Ovary (tissue), 7 donors: ENCODE measurements around a stretch of chr4.

- PRO-cap, 7 experiments: no peak in any of the 7 experiments
- RAMPAGE, long total RNA, 2 experiments: no peak in any of the 2 experiments
These were observed 88.7 kb upstream of the ELOVL6 start for GRCh38 chr4:110287117-110287451.

- PRO-cap, 7 experiments: no peak in any of the 7 experiments
- RAMPAGE, long total RNA, 2 experiments: no peak in any of the 2 experiments
These were observed 35.5 kb upstream of the FAM241A start for GRCh38 chr4:112109549-112110431.

GRCh38 chr4:112187452-112188126 is 42.3 kb downstream of the FAM241A start:
- PRO-cap, 7 experiments: no peak in any of the 7 experiments
- RAMPAGE, long total RNA, 2 experiments: start-site peak on the plus strand in 1 of 2 experiments, at chr4:112187813-112187929 at its widest, 9 to 10 reads per replicate

DNA sequence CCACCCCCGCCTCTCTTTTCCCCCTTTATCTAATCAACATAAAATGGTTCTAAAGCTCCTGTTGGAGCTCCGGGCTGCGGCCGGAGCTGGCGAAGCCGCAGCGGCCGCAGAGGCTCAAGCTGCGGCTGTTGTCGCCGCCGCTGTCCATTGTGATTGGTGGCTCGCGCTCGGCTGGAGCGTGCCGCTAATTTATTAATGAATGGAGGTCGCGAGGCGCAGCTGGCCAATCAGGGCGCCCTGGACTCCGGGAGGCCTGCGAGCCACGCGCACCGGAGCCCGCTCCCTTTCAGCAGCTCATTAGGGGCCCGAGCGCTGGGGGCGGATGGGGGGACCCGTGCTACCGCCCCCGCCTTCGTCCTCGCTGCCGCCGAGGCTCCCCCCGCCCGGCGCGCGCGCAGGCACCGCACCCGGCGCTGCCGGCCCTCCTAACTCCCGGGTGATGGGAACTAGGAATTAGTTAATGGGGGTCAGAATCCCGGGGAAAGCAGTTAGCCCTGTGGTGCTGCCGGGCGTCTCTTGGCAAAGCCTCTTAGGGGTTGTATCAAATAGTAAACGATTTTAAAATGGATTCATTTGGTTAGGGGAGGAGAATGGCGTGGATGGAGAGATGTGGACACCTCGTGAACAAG is 546 bp upstream of the NEUROG2 start:
- PRO-cap, 7 experiments: no peak in any of the 7 experiments
- RAMPAGE, long total RNA, 2 experiments: no peak in any of the 2 experiments

DNA sequence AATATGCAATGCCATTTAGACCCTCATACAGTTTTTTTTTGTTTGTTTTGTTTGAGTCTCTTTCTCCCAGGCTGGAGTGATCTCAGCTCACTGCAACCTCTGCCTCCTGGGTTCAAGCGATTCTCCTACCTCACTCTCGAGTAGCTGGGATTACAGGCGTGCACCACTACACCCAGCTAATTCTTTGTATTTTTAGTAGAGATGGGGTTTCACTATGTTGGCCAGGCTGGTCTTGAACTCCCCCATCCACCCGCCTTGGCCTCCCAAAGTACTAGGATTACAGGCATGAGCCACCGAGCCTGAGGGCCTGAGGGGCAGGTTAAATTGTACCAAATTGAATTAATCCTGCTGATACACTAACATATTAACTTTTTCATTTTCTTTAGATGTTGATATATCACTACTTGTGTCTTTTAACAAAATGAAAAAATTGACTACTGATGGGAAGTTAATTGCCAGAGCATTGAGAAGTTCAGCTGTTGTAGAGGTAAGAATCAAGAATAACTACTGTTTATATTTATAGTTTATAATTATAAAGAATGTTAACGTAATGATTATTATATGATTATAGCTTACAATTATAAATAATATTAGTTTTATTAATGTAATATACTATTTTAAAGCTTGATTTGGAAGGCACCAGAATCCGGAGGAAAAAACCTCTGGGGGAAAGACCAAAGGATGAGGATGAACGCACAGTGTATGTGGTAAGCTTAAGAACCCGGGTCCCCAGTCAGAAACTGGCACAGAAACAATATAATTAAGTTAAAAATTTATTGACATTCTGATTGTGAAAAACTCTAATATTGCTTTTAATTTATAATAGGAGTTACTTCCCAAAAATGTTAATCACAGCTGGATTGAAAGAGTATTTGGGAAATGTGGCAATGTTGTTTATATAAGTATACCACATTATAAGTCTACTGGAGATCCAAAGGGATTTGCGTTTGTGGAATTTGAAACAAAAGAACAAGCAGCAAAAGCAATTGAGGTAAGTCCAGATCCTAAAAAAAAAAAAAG is 9.3 kb downstream of the LARP7 start:
- PRO-cap, 7 experiments: no peak in any of the 7 experiments
- RAMPAGE, long total RNA, 2 experiments: no peak in any of the 2 experiments

DNA sequence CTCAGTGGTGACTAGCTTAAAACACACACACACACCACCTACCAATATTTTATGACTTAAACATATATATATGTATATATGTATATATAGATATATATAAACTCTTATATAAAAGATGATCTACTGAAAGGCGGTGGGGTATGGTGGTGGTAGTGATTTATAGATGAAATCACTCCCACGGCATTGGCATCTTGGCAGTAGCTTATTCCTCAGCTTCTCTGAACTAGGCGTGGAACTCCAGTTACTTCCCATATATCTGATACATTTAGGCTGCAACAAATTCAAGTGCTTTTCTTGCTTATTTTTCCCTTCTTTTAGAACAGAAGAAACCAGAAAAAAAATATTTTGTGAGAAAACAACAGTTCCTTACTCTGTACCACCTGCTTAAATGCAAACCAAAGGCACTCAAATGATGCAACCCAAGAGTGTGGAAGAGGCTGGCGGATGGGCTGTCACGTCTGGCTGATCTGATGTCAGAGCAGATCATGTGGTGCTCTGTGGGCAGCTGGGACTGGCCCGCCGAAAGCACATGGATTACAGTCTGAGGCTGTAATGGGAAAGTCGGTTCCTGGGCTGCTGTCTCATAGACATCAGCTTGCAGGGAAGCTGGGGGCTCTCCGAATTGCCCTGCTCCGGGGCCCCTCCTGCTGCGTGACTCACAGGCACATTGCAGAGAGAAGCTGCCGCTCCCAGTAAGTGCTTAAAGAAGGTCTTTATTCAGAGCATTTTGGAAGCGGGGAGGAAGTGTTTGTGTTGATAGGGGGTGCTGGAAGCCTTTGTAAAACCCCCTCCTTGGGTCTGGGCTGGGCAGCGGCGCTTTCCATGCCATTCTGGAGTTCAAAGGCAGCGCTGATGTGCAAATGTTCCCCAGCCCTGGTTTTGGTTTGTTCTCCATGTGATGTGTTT is 180.9 kb downstream of the LARP7 start:
- PRO-cap, 7 experiments: peak in 7 of 7 experiments; most common plus-strand start position 558 of the sequence (in 6); most common minus-strand start position 460 of the sequence (in 3)
- RAMPAGE, long total RNA, 2 experiments: start-site peak on the plus strand in 2 of 2 experiments, centred at positions 554 to 651 of the sequence, 10 to 68 reads per replicate

DNA sequence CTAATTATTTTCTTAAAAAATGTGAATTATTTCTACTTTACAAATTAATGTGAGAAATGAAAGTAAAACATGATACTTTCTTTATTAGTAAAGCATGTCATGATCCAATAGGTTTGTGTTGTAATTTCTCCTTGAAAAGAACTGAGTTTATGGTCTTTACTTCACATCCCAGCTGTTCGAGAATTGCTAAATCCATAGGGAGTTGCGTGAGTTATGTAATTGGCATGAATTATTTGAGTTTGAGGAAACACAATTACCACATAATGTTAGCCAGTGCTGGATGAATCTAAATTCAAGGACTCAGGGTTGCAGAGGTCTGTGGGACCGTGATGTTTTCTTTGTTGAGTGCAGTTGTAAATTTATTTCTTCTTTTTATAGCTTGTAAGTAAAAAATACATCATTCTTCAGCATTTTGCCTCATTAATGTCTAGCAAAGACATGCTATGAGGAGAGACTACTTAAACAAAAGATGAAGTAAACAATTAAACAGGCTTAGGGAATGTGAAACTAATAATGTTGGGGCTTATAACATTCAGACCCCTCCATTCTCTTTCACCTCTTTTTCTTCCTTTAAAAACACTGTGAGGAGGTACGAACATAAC is 159.8 kb upstream of the ANK2 start:
- PRO-cap, 7 experiments: peak in 4 of 7 experiments; most common plus-strand start position 289 of the sequence (in 3)
- RAMPAGE, long total RNA, 2 experiments: no peak in any of the 2 experiments

GRCh38 chr4:113295625-113296038 is 246.2 kb downstream of the ANK2 start:
- PRO-cap, 7 experiments: peak in 2 of 7 experiments; most common minus-strand start chr4:113295834 (in 2)
- RAMPAGE, long total RNA, 2 experiments: no peak in any of the 2 experiments

GRCh38 chr4:113355338-113356406 is 306.2 kb downstream of the ANK2 start:
- PRO-cap, 7 experiments: no peak in any of the 7 experiments
- RAMPAGE, long total RNA, 2 experiments: no peak in any of the 2 experiments

DNA sequence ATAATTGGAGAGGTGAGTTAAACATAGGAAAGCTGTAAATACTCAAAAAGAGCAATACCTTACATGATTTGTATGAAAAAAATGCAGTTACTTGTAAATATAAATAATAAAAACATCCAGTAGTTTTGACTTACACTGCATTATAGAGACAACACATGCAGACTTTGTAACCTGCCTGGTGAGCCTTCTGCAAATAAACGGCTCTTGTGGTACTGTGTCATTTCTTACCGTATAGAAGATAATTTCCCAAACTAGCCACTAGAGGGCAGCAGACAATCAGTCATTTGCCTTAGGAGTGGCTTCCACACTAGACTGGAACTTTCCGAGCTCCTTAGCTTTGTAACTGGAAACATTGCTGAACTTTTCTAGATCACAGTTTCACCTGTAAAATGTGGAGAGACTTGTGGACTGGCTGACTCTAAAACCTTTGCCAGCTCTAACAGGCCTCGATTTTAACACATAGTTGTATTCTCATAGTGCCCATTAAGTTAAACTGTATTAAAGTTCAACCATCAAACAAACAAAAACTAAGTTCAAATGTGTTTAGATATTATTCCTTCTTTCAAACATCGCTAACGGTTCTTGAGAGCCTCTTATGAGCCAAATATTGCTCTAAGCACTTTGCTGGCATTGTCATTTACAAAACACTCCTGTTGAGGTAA is 345.3 kb downstream of the ANK2 start:
- PRO-cap, 7 experiments: no peak in any of the 7 experiments
- RAMPAGE, long total RNA, 2 experiments: no peak in any of the 2 experiments

GRCh38 chr4:113445275-113445638 is 316.3 kb downstream of the CAMK2D start:
- PRO-cap, 7 experiments: no peak in any of the 7 experiments
- RAMPAGE, long total RNA, 2 experiments: no peak in any of the 2 experiments

DNA sequence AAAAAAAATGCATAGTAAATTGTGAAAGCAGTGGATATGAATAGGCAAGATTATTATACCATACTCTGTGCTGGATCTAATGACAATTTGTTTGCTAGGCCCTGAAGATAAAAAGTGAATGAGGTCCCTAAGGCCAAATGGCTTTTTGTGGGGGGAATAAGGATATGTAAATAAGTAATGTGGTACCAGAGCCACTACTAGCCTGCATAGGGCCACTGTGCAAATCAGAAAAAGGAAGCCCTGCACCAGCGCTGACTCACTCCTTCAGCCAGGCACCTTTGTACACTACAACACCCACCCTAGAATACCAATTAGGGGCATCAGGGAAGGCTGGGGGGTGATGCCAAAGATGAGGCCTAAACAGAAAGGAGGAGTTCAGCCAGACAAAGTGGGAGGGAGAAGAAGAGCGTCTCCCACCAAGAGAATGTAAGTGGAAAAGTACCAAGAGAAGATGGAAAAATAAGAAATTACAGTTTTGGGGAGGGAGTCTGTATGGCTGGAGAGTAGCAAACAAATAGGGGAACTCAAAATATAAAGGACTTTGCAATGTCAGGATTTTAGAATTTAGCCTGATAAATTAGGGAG is 122.2 kb downstream of the CAMK2D start:
- PRO-cap, 7 experiments: no peak in any of the 7 experiments
- RAMPAGE, long total RNA, 2 experiments: no peak in any of the 2 experiments

- PRO-cap, 7 experiments: no peak in any of the 7 experiments
- RAMPAGE, long total RNA, 2 experiments: no peak in any of the 2 experiments
These were observed 73.0 kb downstream of the CAMK2D start for GRCh38 chr4:113688387-113689106.

GRCh38 chr4:113700270-113701001 is 61.1 kb downstream of the CAMK2D start:
- PRO-cap, 7 experiments: no peak in any of the 7 experiments
- RAMPAGE, long total RNA, 2 experiments: no peak in any of the 2 experiments

- PRO-cap, 7 experiments: no peak in any of the 7 experiments
- RAMPAGE, long total RNA, 2 experiments: no peak in any of the 2 experiments
These were observed 20.8 kb downstream of the CAMK2D start for GRCh38 chr4:113740733-113741205.

DNA sequence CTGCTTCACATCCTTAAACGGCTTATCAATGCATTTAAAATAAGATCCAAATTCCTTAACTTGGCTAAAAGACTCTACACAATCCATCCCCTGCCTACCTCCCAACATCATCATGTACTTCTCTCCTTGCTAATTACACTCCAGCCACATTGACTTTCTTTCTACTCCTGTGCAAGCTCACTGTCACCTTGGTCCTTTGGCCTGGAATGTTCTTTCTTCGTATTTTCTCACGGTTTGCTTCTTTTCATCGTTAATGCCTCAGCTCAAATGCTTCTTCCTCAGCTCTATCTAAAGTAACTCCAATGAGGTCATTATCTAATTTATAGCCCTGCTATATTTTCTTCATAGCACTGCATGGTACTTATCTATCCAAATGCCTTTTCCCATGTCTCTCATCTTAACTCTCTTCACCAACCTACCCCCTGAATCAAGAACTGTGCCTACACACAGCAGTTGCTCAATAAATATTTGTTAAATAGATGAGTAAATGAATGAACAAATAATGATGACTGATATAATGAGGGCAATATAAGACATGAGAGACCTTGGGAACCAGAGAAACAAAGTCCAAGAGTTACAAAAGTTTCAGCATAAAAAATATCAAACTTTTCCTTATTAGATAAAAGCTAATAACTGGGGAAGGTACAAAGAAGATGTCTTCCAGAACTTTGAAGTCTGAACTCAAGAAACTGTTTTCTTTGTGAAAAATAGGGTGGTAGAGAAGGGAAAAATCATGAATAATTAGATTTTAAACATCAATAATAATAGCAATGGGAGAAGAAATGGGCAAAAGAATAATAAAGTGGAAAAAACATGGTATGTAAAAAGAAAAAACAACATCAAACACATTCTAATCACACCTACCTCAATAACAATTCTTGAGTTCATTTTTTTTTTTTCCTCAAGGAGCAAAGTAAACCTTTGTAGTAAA is 19.6 kb downstream of the CAMK2D start:
- PRO-cap, 7 experiments: no peak in any of the 7 experiments
- RAMPAGE, long total RNA, 2 experiments: no peak in any of the 2 experiments

- PRO-cap, 7 experiments: no peak in any of the 7 experiments
- RAMPAGE, long total RNA, 2 experiments: no peak in any of the 2 experiments
These were observed 117.0 kb upstream of the UGT8 start for GRCh38 chr4:114481436-114482154.

GRCh38 chr4:114615954-114616476 is 17.4 kb downstream of the UGT8 start:
- PRO-cap, 7 experiments: no peak in any of the 7 experiments
- RAMPAGE, long total RNA, 2 experiments: no peak in any of the 2 experiments

- PRO-cap, 7 experiments: no peak in any of the 7 experiments
- RAMPAGE, long total RNA, 2 experiments: no peak in any of the 2 experiments
These were observed 76.2 kb downstream of the PRSS12 start for GRCh38 chr4:118276574-118277088.

- PRO-cap, 7 experiments: no peak in any of the 7 experiments
- RAMPAGE, long total RNA, 2 experiments: no peak in any of the 2 experiments
These were observed 73.2 kb downstream of the PRSS12 start for GRCh38 chr4:118279561-118279967.